Hair follicle dermal papilla cell (primary cell): ENCODE measurements around a stretch of chr1.

- CAGE, long polyA plus RNA, result no peak
Measured at GRCh38 chr1:115282719-115283494, 55.1 kb downstream of the NGF start.

- CAGE, long polyA plus RNA, result no peak
Measured at GRCh38 chr1:115336724-115337107, 1.3 kb downstream of the NGF start.

DNA sequence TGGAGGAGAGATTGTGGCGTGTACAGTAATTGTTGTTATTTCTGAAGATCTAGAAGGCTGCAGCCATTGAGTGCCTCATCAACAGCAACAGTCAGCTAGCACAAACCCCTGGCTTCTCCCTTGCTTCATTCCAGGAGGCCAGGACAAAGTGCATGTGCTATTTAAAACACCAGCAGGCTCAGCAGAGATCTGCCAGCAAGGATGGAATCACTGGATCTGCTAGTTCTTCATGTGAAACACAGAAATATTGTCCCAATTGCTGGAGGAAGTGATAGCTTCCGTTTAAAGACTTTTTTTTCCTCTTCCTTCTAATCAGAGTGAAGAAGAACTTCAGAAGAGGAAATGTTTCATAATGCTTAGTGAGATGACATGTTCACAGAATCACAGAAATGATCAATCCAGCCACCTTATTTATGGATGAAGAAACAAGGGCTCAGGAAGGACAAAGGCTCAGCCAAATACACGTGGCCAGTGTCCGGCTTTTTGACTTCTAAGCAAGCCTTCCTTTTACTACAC is 3.0 kb upstream of the NGF start:
- CAGE, long polyA plus RNA, result no peak

DNA sequence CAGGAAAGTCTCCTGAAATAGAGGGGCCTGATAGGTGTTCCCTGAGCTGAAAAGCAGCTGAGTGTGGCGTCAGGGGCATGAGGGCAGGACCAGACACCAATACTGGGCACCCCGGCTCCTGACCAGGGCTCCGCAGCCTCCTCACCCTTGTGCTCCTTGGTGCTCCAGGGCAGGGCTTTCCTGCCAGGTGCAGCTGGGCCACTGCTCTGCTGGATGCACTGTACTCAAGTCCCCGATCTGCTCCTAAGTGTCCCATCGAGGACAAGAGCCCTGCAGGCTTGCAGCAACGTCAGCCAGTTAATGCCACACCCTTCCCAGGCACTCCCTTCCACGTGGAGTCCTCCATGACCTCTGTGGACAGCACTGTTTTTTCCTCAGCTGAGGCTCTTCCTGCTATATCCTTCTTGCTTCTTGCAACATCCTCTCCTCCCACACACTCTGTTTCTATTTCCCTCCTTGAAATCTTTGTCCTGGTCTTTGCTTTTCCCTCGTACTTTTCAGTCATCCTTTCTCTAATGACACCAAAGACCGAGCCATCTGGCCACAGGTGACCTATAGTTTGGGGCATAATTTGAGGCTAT is 94.0 kb upstream of the NGF start:
- CAGE, long polyA plus RNA, result no peak

DNA sequence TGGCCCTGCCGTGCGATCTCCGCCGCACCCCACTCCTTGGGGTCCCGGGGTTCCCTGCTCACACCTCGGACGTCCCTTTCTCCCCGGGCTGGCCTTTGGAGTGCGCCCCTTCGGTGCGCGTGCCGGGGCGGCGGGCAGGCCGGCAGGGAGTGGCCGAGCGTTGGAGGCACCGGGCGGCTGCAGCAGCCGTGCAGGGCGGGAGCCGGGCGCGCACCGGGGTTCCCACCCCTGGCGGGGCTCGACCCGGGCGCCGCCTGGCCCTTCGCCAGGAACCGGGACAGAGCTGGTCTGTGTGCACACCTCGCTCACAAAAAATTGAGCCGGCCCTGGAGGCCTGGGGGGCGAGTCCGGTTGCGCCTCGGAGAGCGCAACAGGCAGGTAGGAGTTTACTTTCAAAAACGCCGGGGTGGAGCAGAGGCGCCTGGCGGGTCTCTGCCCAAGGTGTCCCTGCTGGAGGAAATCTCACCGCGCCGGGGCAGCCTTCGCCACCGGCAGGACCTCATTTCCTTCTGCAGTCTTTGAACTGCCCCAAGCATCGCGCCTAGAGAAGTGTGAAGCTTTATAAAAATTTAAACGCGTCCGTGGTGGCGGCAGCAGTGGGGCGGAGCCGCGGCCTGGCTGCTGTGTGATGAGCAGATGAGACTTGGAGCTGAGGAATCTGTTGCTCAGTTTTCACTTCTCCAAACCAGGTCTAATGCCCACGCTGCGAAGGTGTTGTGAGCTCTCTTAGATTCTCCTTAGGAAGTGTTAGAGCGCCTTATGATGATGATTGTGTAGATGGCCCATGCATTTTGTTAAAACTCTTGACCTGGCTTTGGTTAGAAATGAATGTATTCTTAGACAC is 781 bp downstream of the VANGL1 start:
- CAGE, long polyA plus RNA, result no peak

DNA sequence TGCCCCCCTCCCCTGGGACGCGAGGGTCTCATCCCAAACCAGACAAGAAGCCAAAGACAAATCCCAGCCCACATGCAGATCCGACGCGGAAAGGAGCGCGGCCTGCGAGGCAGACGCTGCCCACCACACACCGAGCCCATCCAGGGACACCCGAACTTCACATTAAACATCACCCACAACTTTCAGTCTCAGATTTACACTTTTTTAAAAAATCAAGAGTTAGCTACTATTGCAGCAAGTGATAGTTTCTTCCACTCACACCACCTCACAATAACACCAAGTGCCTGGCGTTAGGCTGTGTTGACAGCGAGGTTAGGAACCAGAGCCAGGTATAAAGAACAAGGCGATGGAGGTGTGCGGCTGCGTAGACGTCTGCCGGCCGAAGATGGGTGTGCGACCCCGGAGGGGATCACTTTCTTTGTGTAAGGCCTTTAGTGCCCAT is 12.0 kb downstream of the NHLH2 start:
- CAGE, long polyA plus RNA, result no peak

DNA sequence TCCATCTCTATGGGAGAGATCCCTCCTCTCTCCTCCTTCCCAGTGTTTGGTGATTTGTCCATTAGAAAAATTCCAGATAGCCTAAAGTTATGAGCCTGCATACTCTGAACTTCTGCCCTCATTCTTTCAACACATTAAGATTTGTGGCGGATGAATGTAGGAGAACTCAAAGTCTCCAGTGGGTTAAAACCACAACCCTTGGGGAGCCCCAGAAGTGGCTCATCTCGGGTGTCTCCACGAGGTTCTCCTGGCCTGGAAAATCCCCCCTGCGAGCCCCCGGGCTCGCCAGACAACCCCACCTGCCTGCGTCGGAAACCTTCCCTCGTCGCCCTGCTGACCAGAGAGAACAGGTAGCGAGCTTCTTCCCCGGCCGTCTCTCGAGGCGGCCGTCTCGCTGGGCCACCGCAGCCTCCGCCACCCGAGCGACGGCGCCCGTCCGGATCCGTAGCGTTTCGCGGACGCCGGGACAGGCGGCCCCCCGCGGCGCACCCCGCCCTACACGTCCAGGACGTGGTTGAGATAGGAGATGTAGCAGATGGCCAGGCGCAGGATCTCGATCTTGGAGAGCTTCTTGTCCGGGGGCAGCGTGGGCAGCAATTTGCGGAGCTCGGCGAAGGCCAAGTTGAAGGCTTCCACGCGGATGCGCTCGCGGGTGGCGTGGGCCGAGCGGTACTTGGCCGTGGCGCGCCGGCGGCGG is 3.3 kb downstream of the NHLH2 start:
- CAGE, long polyA plus RNA, result no peak

- CAGE, long polyA plus RNA, result no peak
Measured at GRCh38 chr1:115838198-115838787, 2.6 kb downstream of the NHLH2 start.

GRCh38 chr1:116153086-116153595 is 41.9 kb downstream of the MAB21L3 start:
- CAGE, long polyA plus RNA, result no peak

DNA sequence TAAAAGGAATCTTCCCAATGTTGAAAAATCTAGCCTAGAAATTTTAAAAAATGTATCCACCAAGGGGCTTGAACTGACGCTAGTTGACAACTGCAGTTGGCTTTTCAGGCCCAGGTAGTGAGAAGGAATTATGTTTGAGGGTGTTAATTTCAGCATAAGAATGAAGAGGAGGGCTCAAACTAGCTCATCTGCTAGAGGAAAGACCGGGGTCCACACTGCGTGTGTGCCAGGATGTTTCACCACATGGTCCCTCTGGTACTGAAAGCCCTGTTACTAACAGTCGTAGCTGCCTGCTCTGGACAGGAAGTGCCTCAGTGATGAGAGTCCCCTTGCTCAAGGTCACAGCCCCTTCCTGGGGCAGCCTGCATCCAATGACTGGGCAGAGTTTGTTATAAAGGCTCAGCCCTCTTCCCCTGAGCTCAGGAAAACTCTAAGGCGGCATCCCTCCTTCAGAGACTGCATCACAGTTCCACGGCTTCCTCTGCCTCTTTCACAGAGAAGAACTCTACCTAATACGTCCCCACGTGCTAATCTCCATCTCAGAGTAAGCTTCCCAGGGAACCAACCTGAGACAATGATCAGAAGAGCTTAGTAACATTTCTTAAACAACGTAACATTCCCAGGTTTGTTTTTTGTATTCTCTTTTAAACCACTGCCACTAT is 38.2 kb upstream of the ATP1A1 start:
- CAGE, long polyA plus RNA, result no peak

- CAGE, long polyA plus RNA, result no peak
Measured at GRCh38 chr1:116346017-116346314, 27.1 kb upstream of the ATP1A1 start.

- CAGE, long polyA plus RNA, result no peak
Measured at GRCh38 chr1:116388364-116388848, 15.4 kb downstream of the ATP1A1 start.

GRCh38 chr1:116409704-116410343 is 36.8 kb downstream of the ATP1A1 start:
- CAGE, long polyA plus RNA, result no peak

DNA sequence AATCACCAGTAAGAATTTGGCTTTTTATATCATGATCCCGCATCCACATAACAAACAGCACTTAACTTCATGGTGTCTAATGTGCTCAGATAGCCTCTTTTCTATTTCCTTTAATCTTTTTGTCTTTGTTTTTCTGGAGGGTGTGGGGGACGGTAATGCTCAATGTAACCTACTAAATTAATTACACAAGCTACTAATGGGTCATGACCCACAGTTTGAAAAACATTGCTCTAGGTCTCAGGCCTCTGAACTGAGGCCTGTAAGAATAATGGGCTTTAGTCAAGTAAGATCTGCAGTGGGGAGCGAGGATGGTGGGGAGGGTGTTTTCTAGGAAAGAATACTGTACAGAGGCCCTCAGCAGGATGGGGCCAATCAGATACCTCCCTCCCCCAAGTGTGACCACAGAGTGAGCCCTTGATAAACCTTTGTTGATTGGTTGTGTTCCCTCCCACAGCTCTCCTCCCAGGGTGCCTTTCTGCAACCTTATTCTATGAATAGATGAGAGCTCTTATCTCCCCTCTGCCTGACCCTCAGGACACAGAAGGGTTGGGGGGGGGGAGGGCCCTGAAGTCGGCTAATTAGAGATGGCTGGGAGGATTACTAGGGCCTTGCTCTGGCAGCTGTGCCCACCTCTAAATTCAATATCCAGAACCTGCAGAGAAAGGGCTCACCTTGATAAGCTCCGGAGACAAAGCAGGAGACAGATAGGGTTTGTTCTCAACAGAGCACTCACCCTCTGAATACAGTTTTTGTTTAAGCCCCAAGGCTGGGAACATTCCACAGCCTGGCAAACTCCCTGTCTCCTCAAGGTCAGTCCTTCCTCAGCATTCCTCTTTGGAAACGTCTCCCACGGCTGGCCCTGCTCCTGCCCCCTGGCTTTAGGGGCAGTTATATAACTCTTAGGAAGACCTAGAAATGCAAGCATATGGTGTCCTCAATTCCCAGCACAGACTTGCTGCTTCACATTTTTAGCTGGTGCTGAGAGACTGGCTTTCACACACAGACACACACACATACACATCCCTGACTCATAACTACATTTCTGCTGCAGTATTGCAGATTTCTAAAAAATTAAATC is 42.8 kb downstream of the ATP1A1 start:
- CAGE, long polyA plus RNA, result no peak

- CAGE, long polyA plus RNA, result no peak
Measured at GRCh38 chr1:116433165-116434137, 60.4 kb downstream of the ATP1A1 start.

DNA sequence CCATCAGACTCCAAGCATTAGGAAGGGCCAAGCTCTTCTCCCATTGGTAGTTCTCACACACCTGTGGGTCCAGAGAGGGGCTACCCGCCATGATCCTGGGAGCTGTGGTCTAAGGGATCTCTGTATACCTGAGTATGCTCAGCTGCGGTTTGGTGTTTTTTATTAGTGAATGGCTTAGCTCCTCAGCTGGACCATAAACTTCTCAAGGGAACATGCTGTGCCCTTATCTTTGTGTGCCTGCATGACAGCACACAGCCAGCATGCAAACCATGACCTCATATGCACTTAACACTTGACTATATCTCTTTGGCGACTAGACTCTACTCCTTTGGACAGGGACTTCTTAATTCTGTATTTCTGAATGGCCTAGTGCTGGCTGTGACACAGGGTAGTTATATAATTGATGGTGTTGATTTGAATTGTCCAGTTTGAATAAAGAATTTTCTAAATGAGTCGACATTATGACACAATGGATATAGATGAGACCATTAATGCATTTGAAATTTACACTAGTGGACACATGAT is 94.4 kb downstream of the CD58 start:
- CAGE, long polyA plus RNA, result no peak

GRCh38 chr1:116722395-116722770 is 31.8 kb upstream of the CD2 start:
- CAGE, long polyA plus RNA, result no peak

GRCh38 chr1:116738537-116739450 is 15.4 kb upstream of the CD2 start:
- CAGE, long polyA plus RNA, result no peak

DNA sequence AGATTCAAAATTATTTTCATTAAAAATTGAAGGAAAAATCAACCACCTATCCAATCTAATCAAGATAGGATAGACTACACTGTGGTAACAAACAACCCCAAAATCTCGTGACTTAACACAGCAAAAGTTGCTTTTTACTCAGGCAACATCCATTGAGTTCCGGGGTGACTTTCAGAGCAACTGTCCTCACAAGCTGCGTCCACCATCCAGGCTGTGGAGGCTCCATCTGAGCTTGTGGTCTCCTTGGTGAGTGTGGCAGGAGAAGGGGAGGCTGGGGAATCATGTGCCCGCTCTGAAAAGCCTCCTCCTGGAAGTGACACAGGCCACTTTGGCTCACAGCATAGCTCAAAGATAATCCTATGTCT is 52.4 kb downstream of the CD2 start:
- CAGE, long polyA plus RNA, result no peak

GRCh38 chr1:116824927-116825157 is 70.6 kb downstream of the CD2 start:
- CAGE, long polyA plus RNA, result no peak